ENCODE results near the gene TGIF1.

- RRBS, result no CpG with 5 or more reads among the region's 4 CpGs
Observed at GRCh38 chr18:3447019-3447322, 3.0 kb upstream of the TGIF1 start.

- RRBS, result 4% methylated on average over 8 of the region's 83 CpGs
Observed at GRCh38 chr18:3450149-3451121, at the start of gene TGIF1. Gene TGIF1 (plus strand): TSS chr18:3450172.

GRCh38 chr18:3454402-3455677 is 4.9 kb downstream of the TGIF1 start:
- RRBS, result no CpG with 5 or more reads among the region's 8 CpGs

DNA sequence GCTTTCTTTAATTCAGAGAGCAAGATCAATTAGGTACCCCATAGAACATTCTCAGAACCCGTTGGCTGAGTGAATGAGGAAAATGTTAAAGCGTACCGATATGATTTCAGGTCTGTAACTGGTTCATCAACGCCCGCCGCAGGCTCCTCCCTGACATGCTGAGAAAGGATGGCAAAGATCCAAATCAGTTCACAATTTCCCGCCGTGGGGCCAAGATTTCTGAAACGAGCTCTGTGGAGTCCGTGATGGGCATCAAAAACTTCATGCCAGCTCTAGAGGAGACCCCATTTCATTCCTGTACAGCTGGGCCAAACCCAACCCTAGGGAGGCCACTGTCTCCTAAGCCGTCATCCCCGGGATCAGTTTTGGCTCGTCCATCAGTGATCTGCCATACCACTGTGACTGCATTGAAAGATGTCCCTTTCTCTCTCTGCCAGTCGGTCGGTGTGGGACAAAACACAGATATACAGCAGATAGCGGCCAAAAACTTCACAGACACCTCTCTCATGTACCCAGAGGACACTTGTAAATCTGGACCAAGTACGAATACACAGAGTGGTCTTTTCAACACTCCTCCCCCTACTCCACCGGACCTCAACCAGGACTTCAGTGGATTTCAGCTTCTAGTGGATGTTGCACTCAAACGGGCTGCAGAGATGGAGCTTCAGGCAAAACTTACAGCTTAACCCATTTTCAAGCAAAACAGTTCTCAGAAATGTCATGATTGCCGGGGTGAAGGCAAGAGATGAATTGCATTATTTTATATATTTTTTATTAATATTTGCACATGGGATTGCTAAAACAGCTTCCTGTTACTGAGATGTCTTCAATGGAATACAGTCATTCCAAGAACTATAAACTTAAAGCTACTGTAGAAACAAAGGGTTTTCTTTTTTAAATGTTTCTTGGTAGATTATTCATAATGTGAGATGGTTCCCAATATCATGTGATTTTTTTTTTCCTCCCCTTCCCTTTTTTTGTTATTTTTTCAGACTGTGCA is 7.6 kb downstream of the TGIF1 start:
- RRBS, result no CpG with 5 or more reads among the region's 20 CpGs

- RRBS, result no CpG with 5 or more reads among the region's 9 CpGs
Observed at GRCh38 chr18:3654509-3655151, 204.7 kb downstream of the TGIF1 start.

- RRBS, result no CpG with 5 or more reads among the region's 31 CpGs
Observed at GRCh38 chr18:5196147-5196593, 887 bp downstream of the AKAIN1 start.

- RRBS, result 73% methylated on average over 6 of the region's 9 CpGs
Observed at GRCh38 chr18:5419443-5420039, 124.0 kb upstream of the ZBTB14 start.

- RRBS, result 18% methylated on average over 78 of the region's 119 CpGs
Observed at GRCh38 chr18:5889993-5891219, 4.9 kb downstream of the TMEM200C start.

DNA sequence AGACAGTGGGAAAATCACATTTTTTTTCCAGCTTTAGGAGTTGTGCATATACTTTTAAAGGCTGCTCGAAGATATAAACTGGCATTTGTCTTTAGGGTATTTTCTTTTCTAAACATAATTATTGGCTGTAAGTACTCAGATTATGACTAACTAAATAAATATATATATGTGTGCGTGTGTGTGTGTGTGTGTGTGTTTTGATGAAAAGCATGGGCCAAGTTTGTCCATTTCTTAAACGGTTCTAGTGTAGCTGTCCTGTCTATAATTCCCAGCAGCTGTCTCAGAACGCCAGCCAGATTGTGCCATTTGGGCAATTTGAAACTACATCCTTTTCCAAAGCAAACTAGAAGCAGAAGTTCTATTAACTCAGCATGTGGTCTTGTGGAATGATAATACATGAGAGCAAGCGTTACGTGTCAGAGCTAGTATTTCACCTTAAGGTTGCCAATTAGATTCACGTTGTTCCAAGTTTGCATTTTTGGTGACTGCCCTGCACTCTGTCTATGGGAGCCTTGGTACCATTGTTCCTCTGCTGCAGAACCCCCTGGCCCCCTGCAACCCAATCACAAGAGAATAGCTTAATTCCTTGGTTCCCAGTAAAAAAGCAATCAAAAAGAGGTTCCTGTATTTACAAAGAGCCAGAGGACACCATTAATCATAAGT is 1.7 kb downstream of the ARHGAP28 start:
- RRBS, result no CpG with 5 or more reads among the region's 7 CpGs

DNA sequence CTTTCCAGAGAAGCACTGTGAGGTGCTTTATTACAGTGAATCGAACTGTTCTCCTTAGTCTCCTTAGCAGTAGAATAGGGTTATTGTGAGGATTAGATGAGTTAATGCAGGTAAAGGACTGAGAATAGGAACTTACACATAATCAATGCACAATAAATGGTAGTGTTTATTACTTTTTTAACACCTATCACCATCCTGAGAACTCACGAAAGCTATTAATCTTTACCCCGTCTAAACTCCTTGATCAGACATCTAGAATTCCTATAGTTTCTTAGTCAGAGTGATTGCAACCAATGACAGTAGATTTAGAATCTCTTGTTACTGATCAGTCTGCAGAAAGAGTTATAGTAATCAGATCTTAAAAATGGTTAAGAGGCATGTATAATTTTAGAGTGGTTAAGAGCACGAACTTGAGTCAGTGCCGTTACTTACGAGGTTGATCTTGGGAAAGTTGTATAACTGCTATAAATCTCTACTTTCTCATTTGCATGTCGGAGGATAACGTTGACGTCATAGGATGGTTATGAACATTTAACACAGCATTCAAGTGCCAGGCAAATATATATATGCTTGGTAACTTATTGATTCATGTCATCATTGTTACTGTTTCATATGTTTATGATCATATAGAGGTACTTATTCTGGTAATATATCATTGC is 146.1 kb downstream of the ARHGAP28 start:
- RRBS, result no CpG with 5 or more reads among the region's 9 CpGs

DNA sequence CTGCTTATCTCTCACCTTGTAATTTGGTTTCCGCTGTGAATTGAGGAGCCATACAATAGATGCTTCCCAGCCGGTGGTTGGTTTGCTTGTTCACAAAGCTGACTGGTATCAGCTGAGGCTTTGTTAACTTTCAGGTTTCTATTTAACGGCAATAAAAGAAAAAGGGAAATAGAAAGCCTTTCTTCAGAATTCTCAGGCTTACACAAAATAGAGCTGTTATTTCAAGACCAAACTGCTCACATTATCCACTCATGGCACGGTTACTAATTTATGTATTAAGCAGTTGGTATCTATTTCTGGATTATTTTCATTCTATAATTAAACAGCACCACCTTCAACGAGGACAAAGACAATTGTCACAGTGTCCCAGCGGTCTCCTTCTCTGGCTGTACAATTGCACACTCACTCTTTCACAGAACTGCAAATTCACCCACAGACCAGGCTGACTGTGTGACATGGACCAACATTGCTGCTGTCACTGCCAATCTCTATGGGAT is 26.3 kb downstream of the LRRC30 start:
- RRBS, result 33% methylated on average over 1 of the region's 6 CpGs

DNA sequence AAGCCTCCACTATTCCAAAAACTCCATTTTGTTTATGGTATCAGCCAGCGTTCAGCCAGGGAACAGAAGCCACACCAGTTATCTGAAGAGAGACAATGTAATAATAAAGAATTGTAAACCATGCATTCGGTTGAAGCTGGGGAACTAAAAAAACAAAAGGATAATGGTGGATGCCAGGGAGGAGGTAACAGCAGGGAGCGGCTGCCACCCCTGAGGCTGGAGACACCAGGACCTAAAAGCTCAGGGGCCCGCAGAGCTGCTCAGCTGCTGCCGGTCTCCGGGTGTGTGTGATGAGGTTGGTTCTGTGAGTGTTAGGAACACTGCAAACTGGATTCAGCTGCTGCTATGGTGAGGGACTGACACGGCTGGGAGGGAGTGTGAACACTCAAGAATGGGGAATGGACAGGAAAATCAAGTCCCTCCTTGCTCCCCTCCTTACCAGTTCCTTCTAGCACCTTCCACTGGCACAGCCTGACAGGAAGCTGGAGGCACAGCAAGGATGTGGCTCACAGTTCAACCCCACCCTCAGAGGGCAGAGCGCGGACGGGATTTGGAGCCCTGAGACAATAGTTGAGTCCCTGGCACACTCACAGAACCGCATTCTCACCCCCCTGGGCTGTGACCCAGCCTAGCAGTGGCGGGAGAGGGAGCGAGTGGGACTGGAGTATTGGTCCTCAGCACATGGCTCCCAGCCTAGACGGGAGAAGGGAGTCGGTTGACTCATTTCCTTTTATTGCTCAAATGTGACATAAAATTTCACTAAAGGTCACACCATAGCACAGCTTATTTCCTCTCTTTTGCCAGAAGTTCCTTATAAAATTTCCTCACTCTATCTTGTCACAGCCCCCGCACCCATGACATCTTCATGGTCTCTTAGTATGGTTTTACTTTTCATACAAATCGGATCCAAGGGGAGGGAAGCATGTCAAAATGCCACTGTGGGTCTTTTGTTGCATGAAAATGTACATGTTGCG is 42.5 kb downstream of the LRRC30 start:
- RRBS, result no CpG with 5 or more reads among the region's 18 CpGs

DNA sequence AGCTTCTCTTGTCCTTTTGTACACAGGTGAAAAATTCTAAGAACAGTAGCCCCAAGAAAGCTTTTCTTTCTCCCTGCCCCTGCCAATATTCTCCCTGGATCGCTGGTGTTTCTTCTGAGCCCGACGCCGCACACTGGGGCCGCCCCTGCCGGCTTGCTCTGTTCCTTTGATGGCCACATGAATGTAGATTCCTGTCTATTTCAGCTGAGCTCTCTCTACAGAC is 106.8 kb upstream of the PTPRM start:
- RRBS, result no CpG with 5 or more reads among the region's 6 CpGs

GRCh38 chr18:7773814-7774875 is 207.0 kb downstream of the PTPRM start:
- RRBS, result no CpG with 5 or more reads among the region's 7 CpGs

GRCh38 chr18:7902176-7902759 is 335.2 kb downstream of the PTPRM start:
- RRBS, result no CpG with 5 or more reads among the region's 4 CpGs

DNA sequence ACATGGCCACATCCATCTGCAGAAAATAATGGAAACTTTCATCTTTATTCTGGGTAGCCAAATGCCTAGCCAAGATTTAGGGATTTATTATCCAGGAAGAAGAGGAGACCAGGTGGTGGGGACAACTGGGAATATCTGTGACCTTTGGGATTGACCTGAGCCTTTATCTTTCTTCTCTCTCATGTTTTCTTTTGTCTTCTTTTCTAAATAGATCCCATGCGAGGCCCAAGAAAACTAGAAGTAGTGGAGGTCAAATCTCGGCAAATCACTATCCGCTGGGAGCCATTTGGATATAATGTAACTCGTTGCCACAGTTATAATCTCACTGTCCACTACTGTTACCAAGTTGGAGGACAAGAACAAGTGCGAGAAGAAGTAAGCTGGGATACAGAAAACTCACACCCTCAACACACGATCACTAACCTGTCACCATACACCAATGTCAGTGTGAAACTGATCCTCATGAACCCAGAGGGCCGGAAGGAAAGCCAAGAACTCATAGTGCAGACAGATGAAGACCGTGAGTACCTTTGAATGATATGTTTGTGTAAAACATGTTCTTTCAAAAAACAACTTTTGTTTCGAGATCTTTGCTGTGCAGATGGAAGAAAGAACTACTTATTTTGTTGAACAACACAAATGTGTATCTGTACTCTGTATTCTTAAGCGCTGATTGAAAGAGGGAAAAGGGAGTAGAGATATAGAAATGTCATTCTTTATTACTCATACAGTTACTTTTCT is 502.5 kb downstream of the PTPRM start:
- RRBS, result no CpG with 5 or more reads among the region's 10 CpGs

GRCh38 chr18:8139813-8140505 is 469.3 kb upstream of the RAB12 start:
- RRBS, result no CpG with 5 or more reads among the region's 7 CpGs

GRCh38 chr18:8301460-8301975 is 307.7 kb upstream of the RAB12 start:
- RRBS, result no CpG with 5 or more reads among the region's 6 CpGs

- RRBS, result no CpG with 5 or more reads among the region's 4 CpGs
Observed at GRCh38 chr18:8615354-8615913, 6.2 kb downstream of the RAB12 start.

DNA sequence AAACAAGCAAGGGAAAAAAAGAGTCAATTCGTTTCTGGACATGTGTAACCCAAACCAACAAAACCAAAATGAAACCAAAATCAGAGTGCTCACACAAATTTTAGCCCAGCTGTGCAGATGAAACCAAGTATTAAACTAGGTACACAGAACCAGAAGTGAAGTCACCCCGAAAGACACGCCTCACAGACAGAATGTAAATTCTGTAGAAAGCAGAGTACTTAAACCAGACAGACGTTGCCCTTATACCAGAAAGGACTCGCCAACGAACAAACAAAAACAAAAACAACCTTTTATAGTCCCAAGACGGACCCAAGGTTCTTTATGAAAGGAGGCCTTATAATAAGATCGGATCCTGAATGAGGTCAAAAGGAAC is 31.9 kb upstream of the MTCL1 start:
- RRBS, result no CpG with 5 or more reads among the region's 8 CpGs

All from AG04449 (cell line).